Thoracic aorta endothelial cell (primary cell): ENCODE data around the gene ILF3.

DNA sequence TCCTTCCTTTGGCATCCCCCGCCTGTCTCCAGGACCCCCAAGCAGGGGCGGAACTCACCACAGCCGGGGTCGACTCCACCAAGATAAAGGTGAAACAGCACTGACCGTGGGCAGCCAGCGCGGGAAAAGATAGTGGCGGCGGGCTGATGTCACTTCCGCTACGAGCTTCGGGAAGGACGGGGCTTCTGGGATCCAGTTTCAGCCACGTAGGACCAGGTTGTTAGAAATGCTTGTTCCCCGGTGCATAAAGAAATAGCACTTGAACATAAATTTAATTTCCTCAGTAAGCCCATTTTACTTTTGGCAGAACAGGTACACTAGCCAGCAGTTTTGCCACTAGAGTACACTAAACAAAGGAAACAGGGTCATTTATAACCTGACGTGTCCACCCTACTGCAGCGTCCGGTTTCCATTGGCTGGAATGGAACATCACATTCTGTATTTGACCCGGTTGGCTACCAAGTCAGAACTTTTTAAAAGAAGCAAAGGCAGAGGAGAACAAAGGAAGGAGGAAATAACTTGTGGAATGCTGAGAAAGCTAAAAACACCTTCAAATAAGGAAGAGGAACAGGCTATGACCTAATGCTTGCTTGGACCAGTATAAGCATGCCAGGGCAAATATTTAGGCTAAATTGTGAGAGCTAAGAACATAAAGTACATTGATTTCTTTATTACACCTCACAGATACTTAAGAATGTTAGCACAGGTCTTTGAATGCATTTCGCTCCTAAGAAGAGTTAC is 25.6 kb upstream of the ZNF562 start:
- CAGE, long polyA plus RNA = no peak

GRCh38 chr19:10009262-10009541 is 1.1 kb downstream of the COL5A3 start:
- CAGE, long polyA plus RNA = no peak

GRCh38 chr19:10113175-10114117 is 2.0 kb downstream of the P2RY11 start:
- CAGE, long polyA plus RNA = no peak

- CAGE, long polyA plus RNA = no peak
Measured at GRCh38 chr19:10118722-10119367, 854 bp downstream of the EIF3G start.

DNA sequence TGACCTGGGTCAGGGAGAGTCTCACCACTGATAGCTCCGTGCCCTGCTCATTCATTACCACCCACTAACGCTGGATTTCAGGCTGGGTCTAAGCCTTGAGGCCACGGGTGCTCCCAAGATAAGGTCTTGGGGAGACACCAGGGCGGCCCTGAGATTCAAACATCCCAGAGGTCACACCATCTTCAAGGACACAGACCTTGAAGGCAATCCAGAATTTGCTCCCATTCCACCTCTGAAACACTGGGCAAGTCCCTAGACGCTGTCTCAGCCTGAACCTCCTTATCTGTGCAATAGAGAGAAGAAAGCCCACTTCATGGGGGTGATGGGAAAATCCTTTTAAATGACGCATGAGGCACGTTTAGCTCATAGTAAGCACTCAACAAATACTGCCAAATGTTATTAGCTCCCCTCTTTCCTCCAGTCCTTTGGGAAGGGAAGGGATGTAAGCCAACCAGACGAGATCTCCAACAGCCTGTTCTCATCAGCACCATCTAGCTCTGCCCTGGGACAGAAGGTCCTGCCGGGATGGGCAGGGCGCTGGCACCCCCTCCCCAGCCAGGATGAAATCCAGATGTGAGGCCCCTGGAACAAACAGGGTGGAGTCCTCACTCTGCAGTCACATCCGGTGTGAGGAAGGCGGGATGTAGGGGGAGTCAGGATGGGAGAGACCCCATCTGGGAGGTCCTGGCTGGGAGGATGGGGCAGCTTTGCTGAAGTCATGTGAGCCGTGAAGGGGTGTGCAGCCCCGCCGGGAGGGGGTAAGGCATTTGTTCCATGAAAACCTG is 4.8 kb downstream of the S1PR2 start:
- CAGE, long polyA plus RNA = no peak

DNA sequence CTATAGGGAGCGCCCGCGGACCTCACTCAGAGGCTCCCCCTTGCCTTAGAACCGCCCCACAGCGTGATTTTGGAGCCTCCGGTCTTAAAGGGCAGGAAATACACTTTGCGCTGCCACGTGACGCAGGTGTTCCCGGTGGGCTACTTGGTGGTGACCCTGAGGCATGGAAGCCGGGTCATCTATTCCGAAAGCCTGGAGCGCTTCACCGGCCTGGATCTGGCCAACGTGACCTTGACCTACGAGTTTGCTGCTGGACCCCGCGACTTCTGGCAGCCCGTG is 671 bp downstream of the ICAM4 start:
- CAGE, long polyA plus RNA = no peak

- CAGE, long polyA plus RNA = no peak
Measured at GRCh38 chr19:10309829-10310161, 6.0 kb downstream of the FDX2 start.

DNA sequence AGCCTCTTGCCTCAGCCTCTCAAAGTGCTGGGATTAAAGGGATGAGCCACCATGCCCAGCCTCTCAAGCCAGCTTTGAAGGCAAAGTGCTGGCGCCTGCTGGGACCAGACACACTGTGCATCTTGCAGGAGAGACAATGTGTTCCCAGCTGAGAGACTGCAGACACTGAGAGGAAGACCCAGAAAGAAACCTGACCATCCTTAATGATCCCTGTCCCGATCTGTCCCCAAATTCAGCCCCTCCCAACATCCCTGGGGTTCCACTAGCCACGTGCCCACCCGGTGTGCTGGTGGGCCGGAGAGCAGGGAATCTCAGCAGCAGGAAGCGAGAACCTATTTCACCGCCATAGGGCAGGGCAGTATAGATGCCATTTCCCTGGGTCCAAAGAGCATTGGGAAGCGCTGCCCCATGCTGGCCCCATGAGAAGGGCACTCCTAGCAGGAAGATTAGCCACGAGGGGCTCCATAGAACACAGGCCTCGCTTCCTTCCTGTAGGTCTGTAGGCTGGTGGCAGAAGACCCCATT is 1.0 kb downstream of the RAVER1 start:
- CAGE, long polyA plus RNA = no peak

- CAGE, long polyA plus RNA = no peak
Measured at GRCh38 chr19:10552344-10552927, 8.7 kb downstream of the ATG4D start.

DNA sequence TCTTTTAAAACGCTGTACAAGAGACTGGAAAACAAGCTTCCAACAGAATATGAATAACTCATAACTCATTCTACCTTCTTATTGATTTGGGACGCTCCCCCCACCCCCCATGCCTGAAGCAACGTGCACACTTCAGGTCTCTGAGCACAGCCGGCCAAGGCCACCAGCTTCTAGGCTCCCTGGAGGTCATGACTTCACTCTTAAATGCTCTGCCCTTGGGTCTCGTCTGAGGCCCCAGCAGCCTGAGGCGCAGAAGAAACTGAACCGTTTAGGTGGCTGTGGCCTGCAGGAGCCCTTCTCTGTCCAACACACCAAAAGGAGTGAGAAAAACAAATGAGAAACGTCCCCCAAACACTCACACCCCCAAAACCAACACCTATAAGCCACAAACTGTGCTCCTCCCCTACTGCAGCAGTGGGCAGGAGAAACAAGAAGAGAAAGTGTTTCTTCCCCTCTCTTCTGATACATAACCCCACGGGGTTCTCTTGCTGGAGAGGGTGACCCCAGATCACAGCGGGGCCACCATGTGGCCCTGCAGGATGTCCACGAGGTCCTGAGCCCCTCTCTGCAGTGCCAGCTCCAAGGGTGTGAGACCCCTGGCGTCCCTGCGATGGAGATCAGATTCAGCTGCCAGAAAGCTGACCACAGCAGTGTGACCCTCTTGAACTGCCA is 876 bp upstream of the KRI1 start:
- CAGE, long polyA plus RNA = no peak

GRCh38 chr19:10652586-10652796 is 1.7 kb upstream of the ILF3 start:
- CAGE, long polyA plus RNA = no peak

- CAGE, long polyA plus RNA = no peak
Measured at GRCh38 chr19:10654210-10654517, at the start of gene ILF3. Gene ILF3, plus strand, starts transcription at chr19:10654346.

DNA sequence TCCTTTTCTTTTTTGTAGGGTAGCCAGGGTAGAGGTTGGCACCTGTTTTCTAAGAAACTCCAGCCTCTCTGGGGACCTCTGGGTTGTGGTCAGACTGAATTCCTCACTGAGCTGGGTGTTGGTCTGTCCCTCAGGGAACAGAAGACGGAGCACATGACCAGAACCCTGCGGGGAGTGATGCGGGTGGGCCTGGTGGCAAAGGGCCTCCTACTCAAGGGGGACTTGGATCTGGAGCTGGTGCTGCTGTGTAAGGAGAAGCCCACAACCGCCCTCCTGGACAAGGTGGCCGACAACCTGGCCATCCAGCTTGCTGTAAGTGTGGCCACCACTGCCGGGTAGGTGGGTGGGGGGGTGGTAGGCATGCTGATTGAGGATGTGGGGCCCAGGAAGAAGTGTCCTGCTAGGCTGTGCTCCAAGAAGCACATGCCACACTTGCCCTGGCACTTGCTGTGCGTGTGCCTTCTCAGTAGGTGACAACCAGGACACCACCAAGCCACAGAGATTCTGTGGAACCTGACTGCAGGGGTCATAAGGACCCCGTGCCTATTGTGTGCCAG is 17.2 kb downstream of the ILF3 start:
- CAGE, long polyA plus RNA = no peak

- CAGE, long polyA plus RNA = no peak
Measured at GRCh38 chr19:10727870-10728253, 10.0 kb downstream of the DNM2 start.

DNA sequence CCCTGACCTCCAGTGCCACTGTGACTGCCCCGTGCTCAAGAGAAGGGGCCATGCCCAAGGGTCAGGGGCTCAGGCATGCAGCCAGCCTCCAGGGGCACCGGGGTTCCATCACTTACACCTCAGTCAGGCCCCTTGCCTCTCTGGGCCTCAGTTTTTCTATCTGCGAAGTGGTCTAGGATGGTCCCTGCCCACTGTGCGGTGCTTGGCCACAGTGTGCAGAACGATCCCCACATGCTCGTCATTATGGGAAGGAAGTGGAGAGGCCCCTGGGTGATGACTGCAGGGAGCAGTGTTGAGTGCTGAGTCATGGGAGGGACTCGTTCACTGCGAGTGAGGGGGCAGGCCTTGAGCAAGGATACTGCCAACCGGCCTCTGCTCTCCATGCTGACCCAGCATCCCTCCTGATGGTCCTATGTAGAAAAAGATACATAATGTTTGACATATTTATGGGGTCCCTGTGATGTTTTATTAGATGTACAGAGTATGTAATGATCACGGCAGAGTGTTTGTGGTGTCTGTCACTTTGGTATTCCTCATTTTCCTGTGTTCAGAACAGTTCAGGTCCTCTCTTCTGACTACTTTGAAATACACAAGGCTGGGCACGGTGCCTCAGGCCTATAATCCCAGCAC is 22.9 kb downstream of the TMED1 start:
- CAGE, long polyA plus RNA = no peak

- CAGE, long polyA plus RNA = no peak
Measured at GRCh38 chr19:10881459-10882357, 10.4 kb downstream of the CARM1 start.

- CAGE, long polyA plus RNA = no peak
Measured at GRCh38 chr19:10896757-10897629, 25.6 kb downstream of the CARM1 start.

DNA sequence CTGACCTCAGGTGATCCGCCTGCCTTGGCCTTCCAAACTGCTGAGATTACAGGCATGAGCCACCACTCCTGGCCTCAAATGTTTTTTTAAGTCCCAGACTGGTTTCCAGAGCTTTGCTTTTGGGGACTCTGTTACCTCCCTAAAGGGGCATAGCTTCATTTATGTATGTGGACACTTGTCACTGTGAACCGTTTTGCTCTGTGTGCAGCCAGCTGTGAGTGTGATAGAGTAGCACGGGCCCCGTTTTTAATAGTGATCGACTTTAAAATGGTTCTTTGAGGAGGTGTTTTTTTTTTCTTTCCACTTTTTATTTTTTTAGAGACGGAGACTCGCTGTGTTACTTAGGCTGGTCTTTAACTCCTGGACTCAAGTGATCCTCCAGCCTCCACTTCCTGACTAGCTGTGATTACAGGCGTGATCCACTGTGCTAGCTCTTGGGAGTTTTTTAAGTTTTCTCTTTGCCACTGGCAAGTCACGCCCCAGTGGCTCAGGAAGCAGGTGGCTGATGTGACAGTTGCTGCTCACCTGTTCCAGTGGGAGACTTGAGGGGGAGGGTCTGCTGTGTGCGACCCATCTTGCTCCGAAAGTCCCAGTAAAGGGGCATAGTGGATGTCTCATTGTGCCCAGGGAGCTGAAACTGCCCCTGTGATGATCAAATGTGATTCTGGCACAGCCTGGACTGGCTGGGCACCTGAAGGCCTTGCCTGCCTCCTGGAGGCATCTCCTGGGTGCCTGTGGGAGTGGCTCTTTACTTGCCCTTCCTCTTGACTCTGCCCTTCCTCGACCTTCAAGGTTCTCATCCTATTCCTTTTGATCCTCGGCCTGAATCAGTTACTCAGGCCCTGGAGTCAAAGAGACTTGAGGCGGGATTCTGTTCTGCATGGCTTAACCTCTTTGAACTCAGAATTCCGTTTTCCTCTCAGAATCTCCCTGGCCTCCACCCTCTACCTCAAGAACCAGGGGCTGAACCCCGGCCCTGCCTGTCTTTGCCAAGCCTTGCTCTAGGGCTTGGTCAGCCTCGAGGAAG is 7.7 kb downstream of the SMARCA4 start:
- CAGE, long polyA plus RNA = no peak

GRCh38 chr19:11034906-11035345 is 54.3 kb upstream of the LDLR start:
- CAGE, long polyA plus RNA = no peak

DNA sequence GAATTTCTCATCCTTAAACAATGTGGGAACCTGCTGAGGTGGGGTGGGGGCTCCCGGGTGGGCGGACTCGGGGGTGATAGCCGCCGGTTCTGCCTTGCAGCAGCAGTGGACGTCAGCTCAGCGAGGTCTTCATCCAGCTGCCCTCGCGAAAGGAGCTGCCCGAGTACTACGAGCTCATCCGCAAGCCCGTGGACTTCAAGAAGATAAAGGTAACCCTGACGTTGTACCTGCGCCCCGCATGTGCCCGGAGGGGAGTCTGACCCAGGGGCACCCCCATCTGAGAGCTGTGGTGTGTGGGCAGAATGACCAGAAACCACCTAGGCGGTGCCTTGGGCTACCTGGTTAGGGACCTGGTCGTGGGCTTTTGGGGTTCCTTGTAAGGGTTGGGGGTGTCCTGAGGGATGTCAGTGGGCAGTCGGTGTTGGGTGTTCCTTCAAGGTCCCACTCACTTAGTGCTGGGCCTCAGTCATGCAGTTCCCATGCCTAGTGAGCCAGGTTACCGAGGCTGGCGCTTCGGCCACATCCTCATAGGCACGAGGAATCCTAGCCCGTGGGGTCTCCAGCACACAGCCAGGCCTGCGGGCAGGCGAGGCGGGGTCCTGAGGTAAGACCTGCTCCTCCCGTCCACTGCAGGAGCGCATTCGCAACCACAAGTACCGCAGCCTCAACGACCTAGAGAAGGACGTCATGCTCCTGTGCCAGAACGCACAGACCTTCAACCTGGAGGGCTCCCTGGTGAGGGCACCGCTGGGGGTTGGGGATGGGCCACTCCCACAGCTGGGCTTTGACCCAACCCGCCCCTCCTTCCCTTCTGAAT is 30.9 kb upstream of the LDLR start:
- CAGE, long polyA plus RNA = no peak